Mammary microvascular endothelial cell (primary cell): ENCODE results near the genes ACAD9, EFCC1, HMCES and RHO.

GRCh38 chr3:128487596-128488210 lies 5.3 kb downstream of the GATA2 start:
- RAMPAGE, long total RNA = start-site peak on the minus strand at chr3:128487922-128487932, 51 and 41 reads in 2 replicates

DNA sequence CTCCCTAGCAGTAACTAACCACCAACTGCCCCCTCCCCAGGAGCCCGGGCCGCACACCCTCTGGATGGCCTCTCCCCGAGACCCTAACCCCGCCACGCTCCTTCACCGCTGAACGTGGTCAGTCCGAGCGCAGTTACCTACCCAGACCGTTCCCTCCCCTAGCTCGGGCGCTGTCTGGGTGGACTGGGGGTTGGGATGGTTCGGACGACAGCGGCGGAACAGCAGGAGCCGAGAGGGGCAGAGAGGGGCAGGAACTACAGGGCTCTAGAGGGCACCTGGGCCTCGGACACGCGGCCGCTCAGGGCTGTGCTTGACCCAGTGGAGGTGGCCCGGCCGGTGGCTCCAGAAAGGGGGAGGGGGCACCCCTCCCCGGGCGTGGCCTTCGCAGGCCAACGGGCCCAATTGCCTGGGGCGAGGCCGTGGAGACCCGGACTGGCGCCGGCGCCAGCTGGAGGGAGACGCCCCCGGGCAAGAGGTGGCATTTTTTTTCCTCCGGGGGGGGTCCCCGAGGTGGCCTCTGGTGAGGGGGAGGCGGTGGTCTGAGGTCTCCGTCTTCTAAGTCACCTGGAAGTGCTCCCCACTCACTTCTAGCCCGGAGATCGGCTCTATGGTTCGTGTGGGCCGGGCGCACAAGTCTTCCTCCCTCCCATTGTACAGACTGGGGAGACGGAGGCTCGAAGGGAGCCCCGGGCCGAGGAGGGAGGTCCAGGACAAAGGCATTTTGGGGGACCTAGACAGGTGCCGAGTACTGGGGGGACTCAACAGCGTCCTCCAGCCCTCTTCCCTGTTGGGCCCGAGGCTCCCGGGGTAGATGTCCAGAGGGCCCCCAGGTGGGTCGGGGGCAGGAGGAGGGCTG lies 4.6 kb downstream of the GATA2 start:
- RAMPAGE, long total RNA = no peak

GRCh38 chr3:128491334-128491965 lies 1.6 kb downstream of the GATA2 start:
- RAMPAGE, long total RNA = no peak

DNA sequence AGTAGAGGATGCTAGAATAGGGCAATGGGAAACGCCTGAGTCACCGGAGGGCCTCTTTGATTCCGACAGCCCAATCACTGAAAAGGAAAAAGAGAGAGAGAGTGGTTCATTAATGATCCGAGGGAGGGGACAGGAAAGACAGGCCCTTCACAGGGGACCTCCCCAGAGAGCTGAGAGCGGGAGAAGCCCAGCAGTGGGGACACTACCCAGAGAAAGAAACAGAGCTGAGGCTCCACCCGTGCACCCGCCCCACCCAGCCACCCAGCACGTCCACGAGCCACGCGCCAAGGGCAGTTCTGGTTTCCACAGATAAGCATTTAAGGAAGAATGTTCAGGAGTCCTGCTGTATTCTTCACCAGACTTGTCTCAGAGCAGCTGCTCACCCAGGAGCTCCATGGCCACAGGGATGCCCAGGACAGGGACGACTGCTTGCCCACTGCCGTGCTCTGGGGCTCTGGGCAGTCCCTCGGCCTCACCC lies 76.8 kb downstream of the RPN1 start:
- RAMPAGE, long total RNA = no peak

- RAMPAGE, long total RNA = no peak
Observed at GRCh38 chr3:128623640-128624146, 26.9 kb downstream of the RPN1 start.

DNA sequence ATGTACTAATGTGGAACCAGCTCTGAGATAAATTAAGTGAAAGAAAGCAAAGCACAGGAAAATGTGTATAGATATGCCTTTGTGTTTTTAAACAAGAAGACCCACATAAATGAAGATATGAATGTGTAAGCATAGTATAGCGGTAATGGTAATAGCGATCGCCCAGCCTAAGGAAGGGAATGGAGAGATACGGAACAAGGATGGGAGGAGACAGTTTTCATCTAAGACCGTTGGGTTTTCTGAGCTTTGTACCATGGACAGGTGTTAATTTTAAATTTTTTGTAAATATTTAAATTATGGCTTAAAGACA lies 30.8 kb upstream of the RPN1 start:
- RAMPAGE, long total RNA = no peak

- RAMPAGE, long total RNA = start-site peak on the plus strand at chr3:128879623-128879675, 447 and 169 reads in 2 replicates
Observed at GRCh38 chr3:128879319-128880441, at the start of gene ACAD9. Gene ACAD9 (plus strand): TSS chr3:128879620.

DNA sequence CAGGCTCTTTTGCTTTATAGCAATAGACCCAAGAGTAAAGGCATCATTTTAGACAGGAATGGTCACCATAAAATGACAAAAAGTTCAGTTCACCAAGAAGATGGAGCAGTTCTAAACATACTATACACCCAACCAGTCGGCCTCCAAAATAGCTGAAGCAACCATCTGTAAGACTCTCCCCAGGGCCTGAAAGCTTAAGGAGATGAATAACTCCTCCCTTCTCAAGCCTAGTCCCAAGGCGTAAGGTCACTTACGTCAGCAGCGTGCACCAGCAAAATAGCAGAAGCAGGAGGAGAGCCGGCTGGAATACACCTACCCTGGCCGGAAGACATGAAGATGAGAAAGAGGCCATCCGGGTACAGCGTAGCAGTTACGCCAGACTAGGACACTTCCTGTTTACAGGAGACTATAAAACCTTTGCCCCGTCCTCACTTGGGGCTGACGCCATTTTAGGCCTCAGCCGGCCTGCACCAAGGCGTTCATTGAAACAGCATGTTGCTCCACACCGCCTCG lies 2.6 kb downstream of the CFAP92 start:
- RAMPAGE, long total RNA = no peak

GRCh38 chr3:129000919-129001775 lies at the start of gene EFCC1:
Gene EFCC1 (plus strand): TSS chr3:129001304.
- RAMPAGE, long total RNA = no peak

GRCh38 chr3:129070087-129070355 lies 9.4 kb downstream of the GP9 start:
- RAMPAGE, long total RNA = no peak

GRCh38 chr3:129077169-129077508 lies 16.6 kb downstream of the GP9 start:
- RAMPAGE, long total RNA = no peak

DNA sequence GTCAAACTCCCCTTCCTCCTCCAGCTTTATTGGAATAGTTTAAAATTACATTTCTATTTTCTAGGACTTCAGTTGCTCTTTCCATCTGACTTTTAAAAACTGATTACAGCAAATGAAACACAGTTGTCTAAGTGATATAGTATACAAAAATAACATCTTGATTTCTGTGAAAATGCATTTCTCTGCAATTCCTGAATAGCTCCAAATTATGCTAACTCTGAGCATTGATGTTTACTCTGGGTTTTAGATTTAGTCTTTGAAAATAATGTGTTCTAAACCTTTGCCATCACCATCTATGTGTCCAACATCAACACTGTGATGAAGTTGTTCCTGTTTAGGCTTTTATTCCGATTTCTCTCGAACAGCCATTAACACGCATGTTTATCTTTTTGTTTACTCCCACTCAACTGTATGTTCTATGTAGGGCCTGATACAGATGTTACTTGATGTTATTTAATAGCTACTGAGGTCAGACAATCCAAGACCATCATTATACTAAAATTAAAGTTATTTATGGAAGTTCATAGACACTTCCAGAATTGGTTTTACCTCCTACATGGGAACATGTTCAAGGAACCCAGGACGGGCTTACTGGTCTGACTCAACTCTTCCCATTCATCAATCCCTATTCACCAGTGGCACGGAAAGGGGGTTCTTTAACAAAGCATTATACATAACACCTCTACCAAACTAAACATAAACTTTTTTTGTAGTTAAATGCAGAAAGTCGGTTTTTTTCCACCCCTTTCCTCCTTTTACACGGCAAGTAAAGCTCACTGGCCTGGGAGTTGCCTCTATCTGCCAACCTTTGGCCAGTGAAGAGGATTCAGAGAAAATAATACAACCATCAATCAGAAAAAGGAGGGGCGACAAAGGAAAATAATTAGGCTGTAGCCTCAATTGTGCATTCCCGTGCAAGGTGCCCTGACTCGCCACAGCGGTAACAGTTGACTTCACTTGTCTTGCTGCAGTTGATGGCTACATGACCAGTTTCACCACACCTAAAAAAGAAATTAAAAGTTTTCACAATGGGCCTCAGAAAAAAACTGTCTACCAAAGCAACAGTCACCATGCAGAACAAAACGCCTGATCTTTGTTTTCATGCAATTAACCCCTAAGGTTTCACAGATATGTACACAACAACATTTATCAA lies 9.1 kb upstream of the ISY1 start:
- RAMPAGE, long total RNA = no peak

GRCh38 chr3:129278266-129279343 lies at the start of gene HMCES:
Gene HMCES (plus strand): TSS chr3:129278870.
- RAMPAGE, long total RNA = no peak

DNA sequence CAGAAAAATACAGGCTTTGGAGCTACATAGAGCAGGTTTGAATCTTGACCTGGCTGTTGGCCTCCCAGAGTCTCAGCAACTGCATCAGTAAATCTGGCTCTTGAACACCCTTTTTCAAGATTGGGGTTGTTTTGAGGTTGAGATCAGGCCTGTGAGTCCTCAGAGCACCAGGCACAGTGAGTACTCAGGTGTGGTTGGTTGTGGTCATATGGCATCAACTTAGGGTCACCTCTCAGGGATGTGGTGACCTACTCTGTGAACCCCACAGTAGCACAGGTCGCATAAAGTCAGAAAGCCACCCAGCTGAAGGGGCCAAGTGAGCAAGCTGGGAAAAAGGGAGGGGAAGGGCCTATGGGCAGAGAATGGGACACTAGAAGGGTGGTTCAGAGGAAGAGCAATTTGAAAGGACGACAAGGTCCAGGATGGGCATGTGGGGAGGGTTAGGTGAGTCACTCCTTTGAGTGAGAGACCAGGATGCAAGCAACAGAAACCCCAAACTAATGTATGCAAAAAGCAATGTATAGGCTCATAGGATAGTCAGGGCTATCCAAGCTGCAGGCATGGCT lies 4.1 kb downstream of the H1-10 start:
- RAMPAGE, long total RNA = no peak

DNA sequence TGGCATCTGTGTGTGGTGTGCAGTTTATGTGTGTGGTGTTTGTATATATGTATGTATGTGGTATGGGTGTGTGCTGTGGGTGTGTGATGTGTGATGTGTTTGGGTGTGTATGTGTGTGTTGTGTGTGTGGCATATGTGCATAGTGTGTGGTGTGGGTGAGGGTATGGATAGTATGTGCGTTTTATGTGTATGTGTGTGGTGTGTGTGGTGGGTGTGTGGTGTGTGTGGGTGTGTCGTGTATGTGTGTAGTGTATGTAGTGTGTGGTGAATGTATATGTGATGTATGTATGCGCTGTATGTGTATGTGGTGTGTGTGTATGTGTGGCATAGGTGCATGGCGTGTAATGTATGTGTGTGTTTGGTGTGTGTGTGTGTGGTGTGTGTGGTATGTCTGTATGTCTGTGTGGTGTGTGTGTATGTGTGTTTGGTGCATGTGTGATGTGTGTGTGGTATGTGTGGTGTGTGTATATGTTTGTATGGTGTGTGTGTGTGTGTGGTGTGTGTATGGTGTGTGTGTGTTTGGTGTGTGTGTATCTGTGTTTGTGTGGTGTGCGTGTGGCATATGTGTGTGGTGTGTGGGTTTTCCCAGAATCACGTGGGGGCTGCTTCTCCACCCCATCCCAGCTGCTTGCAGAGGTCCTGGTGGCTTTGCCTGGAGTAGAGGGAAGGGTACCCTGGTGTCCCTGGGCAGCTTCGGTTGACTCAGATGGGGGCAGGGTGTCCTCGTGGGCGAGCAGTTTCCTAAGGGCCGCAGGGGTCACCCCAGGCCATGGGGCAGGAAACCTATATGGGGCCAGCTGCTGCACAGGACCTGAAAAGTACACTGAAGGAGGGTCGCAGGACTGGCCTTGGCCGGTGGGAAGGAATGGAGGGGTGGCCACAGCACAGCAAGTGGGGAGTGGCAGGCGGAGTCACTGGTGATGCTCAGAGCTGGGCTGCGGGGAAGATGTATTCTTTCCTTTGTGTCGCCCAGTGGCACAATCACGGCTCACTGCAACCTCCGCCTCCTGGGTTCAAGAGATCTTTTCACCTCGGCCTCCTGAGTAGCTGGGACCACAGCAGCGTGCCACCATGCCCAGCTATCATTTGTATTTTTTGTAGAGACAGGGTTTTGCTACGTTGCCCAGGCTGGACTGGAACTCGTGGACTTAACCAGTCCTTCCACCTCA lies 54.7 kb upstream of the H1-10 start:
- RAMPAGE, long total RNA = no peak

DNA sequence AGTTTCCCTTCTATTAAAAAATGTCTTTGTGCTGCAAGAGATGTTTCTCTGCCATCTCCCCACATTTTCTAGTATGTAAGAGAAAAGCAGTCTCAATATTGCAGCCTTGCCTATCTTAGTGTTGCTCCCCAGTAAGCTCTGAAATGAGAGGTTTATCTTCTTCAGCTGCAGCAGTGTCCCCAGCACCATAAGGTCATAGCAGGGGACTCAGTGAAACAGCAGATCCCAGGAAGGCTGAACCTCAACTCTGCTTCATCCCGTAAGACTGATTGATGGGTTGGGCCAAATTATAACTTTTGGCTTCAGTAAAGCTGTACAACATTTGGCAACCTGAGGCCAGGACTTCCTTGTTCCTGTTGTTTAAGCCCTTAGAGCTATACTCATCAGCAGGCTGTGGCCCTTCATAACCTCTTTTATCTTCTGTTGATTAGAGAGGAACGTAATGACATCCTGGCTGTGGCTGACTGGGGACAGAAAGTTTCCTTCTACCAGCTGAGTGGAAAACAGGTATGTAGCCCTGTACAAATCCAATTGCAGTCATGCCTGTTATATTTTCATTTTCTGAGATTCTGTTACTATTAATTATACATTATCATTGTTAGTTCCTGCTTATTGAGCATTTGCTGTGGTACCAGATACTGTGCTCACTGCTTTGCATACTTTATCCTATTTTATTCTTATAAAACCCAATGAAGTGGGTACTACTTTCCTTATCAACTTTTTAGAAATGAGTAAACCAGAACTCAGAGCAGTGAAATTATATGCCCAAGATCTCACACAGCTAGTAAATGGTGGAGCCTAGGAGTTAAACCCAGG lies 29.1 kb downstream of the IFT122 start:
- RAMPAGE, long total RNA = no peak

GRCh38 chr3:129528441-129528840 lies at the start of gene RHO:
Gene RHO (plus strand): TSS chr3:129528639.
- RAMPAGE, long total RNA = no peak

DNA sequence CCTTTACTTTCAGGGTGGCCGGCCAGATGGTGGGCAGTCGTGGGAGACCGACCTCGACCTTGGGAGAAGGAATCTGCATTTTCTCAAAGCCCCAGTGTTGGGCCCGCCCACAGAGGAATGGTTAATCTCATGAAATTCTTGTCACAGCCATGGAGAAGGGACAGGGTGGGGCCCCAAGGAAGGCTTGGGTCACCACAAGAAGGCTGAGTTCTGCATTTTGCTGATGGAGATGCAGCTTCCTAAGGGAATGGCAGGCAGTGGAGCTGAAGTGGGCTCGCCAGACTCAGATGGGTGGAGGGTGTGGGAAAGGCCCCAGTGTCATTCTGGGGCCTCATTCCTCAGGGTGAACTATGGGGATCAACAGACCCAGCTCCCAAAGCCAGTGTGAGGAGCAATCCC lies 2.8 kb downstream of the PLXND1 start:
- RAMPAGE, long total RNA = no peak

DNA sequence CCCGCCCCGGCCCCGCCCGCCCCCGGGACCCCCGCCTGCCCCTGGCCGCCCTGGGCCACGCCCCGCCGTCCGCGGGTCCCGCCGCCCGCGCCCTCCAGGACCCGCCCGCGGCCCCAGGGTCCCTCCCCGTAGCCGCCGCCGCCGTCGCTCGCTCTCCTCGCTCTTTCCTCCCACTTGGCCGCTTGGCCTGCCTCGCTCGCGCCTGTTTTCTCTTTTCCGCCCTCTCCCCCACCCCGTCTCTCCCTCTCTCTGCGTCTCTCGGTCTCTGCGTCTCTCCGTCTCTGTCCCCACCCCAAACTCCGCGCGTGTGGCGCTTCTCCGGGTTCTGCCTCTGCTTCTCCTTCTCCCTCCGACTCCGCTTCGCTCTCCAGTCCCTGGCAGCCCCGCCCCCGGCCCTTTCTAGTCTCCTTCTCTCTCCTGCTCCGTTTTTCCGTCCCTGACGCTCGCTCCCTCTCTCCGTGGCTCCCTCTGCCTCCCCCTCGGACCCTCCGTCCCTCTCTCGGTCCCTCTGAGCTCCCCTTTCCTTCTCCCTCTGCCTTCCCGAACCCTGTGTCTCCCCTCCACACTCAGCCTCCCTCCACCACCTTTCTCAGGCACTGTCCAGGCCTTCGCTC lies 492 bp upstream of the PLXND1 start:
- RAMPAGE, long total RNA = no peak

- RAMPAGE, long total RNA = no peak
Observed at GRCh38 chr3:129623422-129624192, 17.1 kb upstream of the PLXND1 start.